Colon Carcinoma Metastatic in the Lung (tissue), 2 donors: ENCODE results near the gene CRTAM.

DNA sequence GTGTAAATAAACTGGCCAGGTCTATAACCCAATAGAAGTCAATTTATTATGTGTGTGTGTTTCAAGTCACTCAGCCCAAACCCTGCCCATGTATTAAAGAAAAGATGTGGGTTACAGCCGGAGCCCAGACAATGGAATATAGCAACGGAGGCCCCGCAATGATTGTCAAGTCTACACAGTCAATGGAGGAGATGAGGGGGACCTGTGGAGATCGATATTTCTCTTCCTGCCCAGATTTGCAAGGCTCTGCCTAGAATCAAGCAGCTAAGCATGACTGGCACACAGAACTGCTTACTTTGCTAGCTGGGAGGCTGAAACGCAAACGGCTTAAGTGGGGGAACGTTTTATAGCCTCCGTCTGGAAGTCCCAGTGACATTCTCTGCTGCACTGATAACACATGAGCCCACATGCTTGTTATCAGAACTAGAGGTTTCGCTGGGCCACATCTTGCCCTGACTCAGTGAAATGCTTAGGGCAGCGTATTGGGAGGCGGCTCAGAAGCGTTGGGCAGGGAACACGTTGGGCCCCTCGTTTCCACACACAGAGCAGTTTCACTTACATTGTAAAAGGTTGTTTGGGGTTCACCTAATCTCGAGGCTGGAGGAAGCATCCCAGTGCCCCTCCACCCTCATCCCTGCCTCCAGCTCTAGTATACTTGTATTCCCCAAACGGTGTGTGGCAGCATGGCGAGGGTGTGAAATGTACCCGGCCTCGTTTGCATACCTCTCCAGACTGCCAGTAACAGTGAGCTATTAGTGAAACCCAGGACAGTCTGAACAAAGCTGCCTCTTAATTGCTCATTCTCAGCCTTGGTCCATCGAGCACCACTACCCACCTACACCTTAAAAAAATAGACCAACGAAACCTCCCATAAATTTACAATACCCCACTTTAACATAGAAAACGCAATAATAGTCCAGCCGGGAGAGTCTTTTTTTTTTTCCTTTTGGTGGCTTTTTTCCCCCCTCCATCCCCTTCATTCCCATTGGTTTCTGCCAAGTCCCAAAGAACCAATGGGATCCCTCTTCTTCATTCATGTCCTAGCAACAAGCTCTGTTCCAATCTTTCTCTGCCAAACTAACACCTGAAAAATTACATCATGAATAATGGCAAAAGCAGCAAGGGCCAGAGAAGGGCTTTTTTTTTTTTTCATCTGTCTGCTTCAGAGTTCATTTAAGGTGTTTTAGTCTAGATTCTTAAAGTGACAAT lies 219.3 kb downstream of the SORL1 start:
- PRO-cap, 2 experiments, result no peak in any of the 2 experiments

GRCh38 chr11:121829053-121829825 lies 286.8 kb downstream of the BLID start:
- PRO-cap, 2 experiments, result no peak in any of the 2 experiments

DNA sequence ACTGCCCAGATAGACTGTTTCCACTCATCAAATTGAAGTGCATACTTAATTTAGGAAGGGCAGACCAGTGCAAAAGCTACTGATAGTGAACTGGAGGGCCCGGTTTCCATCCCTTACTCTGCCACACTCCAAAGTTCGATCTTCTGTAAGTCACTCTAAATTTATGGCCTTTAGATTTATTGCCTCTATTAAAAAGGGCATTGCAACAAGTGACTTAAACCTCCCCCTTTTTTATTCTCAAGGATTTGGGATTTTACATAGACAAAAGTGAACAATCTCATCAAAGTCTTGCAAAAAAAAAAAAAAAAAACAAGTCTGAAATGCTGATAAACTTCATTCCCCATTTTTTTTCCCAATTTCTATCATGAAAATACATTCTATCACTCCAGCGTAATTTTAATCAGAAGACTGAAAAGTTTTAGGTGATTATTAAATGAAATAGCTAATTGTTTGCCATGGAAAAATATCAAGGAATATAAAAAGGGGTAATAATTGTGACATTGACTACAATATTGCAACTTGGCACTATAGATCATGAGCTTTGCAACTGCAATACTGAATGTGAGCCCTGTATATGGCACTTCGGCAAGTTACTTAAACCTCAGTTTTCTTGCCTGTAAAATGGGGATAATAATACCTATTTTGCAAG lies 26.0 kb downstream of the BLID start:
- PRO-cap, 2 experiments, result no peak in any of the 2 experiments

DNA sequence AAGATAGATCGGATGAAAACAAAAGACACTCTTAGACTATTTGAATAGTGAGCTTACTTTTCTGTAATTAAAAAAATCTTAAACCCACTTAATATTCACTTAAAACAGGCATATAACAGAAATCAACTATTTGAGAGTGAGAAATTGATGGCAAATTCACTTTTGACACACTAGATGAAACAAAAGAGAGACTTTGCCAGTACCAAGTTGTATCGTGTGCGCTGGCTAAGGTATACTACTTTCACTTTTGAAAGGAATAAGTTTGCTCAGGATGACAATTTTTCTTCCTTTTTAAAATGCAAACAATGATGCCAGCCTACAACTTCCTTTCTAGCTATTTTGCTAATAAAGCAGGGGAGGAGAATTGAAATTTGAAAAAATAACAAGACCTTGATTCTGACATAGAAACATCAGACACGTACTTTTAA lies 41.5 kb upstream of the BLID start:
- PRO-cap, 2 experiments, result no peak in any of the 2 experiments

DNA sequence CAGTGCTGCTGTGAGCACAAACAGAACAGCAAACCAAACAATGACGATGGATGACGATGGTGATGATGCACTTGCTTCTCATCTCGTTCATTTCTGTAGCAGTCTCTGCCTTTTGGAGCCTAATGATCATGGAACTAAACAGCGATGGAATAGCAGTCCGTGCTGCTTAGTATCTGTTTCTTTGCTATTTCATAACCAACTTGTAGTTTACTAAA lies 220.7 kb upstream of the BLID start:
- PRO-cap, 2 experiments, result no peak in any of the 2 experiments

GRCh38 chr11:122365938-122366416 lies 250.0 kb upstream of the BLID start:
- PRO-cap, 2 experiments, result no peak in any of the 2 experiments

DNA sequence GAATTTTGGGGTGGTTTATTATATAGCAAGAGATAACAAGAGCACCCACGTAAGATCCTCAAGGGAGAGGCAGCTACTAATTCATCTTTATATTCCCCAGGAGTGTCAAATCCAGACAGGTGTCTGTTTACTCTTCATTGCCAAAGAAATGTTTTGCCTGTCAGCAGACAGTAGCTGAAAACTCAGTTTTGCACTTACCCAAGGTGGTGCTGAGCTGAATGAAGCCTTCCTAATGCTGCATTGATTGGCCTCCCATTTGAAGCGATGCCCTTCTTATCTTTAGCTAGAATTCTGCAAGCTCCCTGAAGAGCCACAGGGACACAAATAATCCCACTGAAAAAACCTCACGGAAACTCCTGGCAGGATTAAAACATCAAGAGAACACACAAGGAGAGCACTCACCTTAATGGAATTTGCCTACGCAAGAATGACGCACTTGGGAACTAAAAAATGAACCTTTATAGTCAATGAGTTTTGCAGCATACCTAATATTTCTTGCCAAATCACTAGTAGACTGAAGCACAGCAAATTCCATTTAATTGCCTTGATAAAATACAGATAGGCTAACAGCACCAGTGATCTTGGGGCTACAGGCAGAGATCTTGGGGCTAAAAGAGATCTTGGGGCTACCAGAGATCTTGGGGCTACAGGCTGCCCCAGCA lies 232.9 kb upstream of the UBASH3B start:
- PRO-cap, 2 experiments, result no peak in any of the 2 experiments

GRCh38 chr11:122580531-122580851 lies 75.0 kb upstream of the UBASH3B start:
- PRO-cap, 2 experiments, result no peak in any of the 2 experiments

DNA sequence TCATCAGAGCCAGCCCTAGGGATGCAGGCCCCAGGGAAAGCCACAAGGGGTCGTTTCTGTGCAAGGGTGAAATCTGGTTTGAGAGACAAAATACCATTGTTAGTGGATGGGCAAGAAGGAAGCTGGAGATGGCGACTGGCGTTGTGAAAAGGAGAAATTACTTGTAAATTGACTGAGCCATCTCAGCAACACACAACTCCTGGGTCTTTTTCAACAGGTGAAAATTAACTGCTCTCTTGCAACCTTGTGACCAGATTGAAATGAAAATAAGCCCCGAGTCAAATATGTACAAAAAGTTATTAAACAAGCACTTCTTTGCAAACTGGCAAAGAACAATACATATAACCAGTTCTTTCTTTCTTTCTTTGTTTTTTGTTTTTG lies 26.4 kb upstream of the UBASH3B start:
- PRO-cap, 2 experiments, result no peak in any of the 2 experiments

- PRO-cap, 2 experiments, result peak in 1 of 2 experiments; most common minus-strand start chr11:122697856 (in 1)
These were observed 42.0 kb downstream of the UBASH3B start for GRCh38 chr11:122697278-122698216.

- PRO-cap, 2 experiments, result no peak in any of the 2 experiments
These were observed 88.3 kb upstream of the CRTAM start for GRCh38 chr11:122749933-122750458.

DNA sequence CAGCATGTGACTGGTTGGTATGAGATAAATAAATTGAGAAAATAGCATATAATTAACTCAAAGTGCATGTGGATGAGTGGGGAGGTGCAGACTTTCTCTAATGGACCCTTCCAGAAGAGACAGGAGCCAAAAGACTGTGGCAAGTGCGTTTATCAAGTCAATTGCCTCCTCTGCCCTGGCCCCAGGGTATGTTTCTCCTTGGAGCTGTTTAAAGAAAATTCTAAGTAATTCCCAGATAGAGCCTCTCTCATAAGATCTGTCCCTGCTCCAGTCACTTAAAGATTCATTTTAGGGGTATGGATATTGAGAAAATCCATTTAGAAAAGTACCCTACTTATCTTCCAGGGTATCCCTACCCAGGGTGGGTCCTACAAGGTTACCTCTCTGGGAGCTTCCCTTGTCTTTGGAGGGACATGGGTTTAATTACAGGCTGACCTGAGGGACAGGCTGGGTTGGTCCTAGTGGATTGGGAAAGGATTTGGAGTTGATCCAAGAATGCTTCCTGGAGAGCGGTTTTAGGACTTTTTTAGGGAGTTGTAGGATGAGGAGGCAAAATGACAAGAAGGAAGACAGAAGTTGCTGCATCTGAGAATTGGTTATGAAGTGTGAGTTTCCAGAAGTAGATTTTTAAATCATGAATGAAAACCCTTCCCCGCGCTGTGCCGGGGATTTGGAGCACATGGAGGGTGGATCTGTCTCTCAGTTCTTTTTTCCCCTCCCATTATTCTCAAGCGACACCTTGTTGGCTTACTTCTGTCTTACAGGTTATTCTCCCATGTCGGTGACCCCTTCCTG lies 61.8 kb upstream of the CRTAM start:
- PRO-cap, 2 experiments, result no peak in any of the 2 experiments

DNA sequence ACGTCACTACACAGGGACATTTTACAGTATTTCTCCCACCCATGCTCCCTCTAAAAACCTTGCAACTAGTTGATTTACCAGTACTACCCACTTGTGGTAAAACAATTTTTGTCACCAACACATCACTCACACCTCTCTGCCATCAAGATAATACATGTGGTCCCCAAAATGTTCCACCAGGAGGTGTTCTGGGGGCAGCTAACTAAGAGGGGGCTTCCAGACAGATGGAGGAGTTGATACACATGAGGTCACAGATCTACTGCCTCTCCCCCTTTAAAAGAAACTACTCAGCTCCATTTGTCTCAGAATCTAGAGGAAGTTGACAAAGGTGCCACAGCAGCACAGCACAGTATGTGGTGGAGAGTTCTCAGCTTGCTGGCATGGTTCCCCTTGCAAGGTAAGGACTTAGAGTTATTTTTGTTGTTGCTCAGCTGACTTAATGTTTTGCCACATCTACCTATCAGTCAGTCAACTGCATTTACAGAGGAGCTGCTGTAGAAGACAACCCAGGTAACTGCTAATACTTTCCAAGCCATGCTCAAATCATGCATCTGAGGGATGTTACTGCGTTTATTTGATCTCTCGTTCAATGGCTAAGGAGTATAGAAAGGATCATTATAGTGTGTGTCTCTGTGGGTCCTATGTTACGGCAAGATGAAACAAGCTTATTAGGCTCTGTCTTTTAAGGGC lies at the start of gene CRTAM:
CRTAM (plus strand) TSS at position 305 of the 690 bp plus-strand sequence.
- PRO-cap, 2 experiments, result peak in 2 of 2 experiments; most common plus-strand start position 305 of the sequence (in 2)

- PRO-cap, 2 experiments, result no peak in any of the 2 experiments
These were observed 18.3 kb downstream of the CRTAM start for GRCh38 chr11:122856467-122857058.

DNA sequence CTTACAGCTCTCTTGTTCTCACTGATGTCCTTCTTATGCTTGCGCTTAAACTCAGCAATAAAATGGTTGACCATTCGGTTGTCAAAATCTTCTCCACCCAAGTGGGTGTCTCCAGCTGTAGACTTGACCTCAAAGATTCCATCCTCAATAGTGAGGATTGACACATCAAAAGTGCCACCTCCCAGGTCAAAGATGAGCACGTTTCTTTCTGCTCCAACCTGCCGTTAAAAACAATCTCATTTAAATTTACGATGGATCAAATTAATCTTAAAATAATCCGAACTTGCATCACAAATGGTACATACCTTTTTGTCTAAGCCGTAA lies 2.2 kb downstream of the HSPA8 start:
- PRO-cap, 2 experiments, result no peak in any of the 2 experiments

- PRO-cap, 2 experiments, result no peak in any of the 2 experiments
These were observed 1.7 kb upstream of the HSPA8 start for GRCh38 chr11:123063313-123064373.

GRCh38 chr11:123206747-123207461 lies 11.9 kb upstream of the CLMP start:
- PRO-cap, 2 experiments, result no peak in any of the 2 experiments

DNA sequence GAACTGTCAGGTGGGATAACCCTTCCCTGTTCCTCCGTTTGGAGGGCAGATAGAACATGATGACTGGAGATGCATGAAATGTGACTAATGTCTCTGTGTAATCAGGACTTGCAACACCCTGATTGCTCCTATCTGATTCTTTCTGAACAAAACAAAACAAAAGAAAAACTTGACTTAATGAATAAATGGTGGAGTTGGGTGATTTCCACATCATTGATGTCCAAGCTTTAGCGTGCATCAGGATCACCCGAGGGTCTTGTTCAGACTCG lies 106.3 kb upstream of the CLMP start:
- PRO-cap, 2 experiments, result no peak in any of the 2 experiments

DNA sequence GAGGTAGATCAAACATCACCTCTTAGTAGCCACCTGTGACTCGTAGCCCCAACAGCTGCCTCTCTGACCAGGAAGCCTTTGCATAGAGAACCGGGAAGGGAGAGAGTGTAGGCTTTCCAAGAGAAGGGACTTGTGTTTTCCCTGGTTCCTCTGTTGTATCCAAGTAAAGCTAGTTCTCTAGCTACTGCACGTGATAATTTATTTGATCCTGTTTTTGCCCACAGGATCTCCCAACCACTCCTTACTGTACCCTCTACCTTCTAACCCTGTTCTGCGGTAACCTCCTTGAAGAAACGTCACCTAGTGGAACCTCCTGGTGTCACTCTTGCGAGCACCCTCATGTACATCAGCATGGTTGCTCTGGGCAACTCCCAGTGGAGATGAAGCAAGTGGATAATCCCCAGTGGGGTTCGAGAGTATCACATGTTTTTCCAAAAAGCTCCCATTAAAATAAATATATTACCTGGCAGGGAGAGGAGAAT lies 108.8 kb upstream of the CLMP start:
- PRO-cap, 2 experiments, result no peak in any of the 2 experiments

DNA sequence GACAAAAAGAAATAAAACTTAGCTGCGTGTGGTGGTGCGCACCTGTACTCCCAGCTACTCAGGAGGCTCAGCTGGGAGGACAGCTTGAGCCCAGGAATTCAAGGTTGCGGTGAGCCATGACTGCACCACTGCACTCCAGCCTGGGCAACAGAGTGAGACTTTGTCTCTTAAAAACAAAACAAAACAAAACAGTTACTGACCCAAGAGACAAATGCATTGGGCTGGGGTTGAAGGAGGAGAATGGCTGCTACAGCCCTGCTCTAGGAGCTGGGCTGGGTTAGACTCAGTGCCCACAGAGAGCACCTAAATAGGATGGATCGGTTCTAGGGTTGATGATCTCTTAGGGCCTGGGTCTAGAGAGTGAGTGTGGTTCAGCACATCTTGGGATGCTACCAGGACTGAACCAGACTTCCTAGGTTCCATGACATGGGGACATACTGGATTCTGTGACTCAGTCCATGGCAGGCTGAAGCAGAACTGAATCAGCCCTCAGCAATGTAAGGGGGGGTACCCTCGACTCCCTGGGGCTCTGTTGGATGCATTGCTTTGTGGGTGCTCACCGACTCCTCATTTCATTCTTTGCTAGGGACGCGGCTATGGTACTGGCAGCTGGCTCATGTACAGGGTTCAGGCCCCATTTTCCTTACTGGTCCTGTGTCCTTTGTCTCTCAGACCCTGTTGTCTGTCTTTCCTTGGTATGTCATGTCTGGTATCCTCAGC lies 883 bp upstream of the GRAMD1B start:
- PRO-cap, 2 experiments, result no peak in any of the 2 experiments